ENCODE results near the gene TMPRSS15.

- PRO-cap: no peak
Observed at GRCh38 chr21:14691875-14692484, 145.9 kb upstream of the SAMSN1 start.

GRCh38 chr21:15241789-15242356, 177.1 kb upstream of the NRIP1 start:
- PRO-cap: no peak

- PRO-cap: unidirectional peak, minus-strand start at chr21:15455941
Observed at GRCh38 chr21:15455825-15456290, 273.9 kb upstream of the USP25 start.

GRCh38 chr21:15826839-15827338, 97.1 kb downstream of the USP25 start:
- PRO-cap: no peak

DNA sequence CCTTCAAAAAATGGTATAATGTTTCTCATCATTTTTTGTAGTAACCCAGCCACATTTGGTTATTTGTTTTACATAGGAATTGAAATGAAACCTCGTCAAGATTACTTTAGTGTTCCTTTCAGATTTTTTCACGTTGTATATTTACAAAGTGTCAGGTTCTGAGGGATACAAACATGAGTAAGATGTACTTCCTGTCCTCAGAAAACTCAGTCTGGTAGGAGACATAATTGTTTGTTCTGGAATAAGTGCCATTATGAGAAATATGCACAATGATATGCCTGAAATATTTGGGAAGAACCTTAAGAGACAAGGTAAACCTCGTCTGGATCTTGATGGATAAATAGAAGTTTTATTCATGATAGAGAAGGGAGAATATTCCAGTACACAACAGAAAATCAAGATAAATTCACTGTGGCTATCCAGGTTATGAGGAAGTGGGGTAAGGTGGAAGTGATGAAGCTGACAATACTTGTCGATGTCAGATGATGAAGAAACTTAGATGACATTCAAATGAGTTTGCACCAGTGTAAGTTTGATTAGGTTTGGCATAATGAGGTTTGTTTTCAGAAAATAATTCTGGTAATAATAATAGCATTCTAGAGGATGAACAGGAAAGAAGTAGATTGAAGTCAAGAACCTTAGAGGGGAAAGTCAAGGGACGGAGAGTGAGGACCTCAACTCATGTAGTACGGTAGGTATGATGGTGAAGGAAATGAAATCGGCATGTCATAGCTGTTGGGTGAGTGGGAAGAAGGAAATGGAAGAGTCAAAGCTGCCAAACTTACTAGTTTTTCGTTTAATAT, 145.7 kb downstream of the USP25 start:
- PRO-cap: no peak

- PRO-cap: no peak
Observed at GRCh38 chr21:16011479-16012229, 281.9 kb downstream of the USP25 start.

- PRO-cap: no peak
Observed at GRCh38 chr21:16070908-16071681, 341.3 kb downstream of the USP25 start.

- PRO-cap: no peak
Observed at GRCh38 chr21:16586943-16587652, 857.3 kb downstream of the USP25 start.

- PRO-cap: no peak
Observed at GRCh38 chr21:16589996-16590487, 860.3 kb downstream of the USP25 start.

DNA sequence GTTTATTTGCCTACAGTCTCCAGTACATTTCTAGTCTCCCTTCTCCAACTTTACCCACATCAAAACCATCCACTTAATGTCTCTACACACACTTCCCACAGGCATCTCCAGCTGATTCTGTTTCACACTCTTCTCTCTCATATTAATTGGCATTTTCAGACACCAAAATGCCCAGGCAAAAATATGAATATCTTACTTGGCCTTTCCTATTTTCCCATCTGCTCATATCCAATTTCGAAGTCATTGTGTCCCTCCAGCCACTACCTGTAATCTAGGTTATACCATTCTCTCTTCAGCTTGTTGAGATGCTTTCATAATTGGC, 9.9 kb downstream of the CXADR start:
- PRO-cap: no peak

DNA sequence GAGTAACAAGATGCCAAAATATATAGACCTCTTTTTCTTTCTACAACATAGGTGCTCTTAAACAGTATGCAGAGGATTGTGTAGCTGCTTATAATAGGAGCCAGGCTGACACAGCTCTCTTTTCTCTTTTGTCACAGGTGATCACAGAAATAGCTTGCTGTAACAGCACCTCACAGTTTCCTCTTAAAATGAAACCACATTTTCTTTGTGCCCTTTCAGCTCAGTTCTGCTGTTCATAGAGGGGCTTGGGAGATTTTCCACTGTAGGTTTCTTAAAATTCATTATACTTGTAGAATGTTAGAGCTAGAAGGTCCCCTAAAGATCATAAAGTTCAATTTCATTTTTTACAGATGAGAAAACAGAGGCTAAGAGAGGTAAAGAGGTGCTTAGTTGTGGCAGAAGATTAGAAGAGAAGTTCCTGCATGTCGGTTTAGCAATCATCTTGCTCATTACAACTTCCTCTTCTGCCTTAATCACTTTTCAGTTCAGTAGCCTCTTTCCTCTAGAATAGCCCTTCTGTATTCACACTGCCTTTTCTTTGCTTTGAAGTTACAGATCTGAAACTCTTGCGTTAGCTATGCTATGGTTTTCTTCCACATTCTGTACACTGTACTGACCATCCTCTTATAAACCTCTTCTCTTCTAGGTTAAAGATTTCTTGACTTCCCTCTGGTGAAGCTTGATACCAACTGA, 35.2 kb downstream of the C21orf91 start:
- PRO-cap: unidirectional peak, plus-strand start at position 199 of the sequence; unidirectional peak, minus-strand start at position 444 of the sequence

DNA sequence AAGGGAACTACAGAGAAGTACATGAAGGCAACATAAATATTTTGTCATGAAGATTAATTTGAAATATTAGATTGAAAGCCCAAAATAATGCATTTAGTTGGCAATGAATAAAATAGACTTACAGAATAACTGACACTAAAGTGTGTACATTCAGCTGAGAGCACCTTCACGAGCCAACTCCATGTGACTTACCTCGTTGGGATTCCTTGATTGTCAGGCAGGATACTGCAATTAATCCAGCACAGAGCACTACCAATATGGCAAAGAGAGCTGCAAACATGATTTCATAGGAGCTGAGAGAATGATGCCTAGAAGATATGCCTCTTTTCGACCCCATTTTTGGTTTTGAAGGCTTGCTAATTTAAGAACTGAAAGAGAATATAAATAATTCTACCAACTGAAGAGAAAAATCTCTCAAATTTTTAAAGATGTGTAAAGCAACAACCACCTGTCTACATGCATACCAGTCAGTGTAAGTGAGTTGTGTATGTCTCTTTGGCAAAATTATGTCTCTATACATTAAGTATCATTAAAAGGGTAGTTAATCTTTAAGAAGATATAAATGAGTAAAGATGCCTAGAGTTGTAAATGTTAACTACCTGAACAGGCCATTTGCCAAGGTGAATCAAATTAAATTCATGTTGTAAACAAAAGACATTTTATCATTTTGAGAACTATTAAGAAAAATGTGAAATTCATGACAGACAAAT, at the start of gene TMPRSS15:
TMPRSS15 (minus strand) TSS at position 500 of the 710 bp plus-strand sequence.
- PRO-cap: unidirectional peak, minus-strand start at position 181 of the sequence

- PRO-cap: no peak
Observed at GRCh38 chr21:18857509-18858170, 454.1 kb upstream of the TMPRSS15 start.

GRCh38 chr21:19261926-19262224, 858.3 kb upstream of the TMPRSS15 start:
- PRO-cap: no peak

- PRO-cap: no peak
Observed at GRCh38 chr21:19303824-19304148, 900.2 kb upstream of the TMPRSS15 start.

DNA sequence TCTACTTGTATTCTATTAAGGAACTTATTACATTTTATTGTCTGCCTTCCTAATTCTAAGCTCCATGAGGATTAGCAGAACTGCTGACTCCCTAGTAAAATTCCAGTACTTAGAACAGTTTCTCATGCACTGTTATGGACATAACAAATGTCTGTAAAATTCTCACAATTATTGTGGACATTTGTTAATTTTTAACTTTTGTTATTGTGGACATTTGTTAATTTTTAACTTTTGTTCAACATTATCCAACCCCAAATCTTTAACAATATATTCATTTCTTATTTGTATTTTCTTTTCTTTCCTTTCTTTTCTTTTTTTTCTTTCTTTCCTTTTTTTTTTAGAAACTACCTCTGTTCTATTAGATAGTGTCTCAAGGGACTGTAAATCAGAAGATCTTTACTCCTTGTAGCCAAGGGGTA, 1064.6 kb downstream of the NCAM2 start:
- PRO-cap: no peak

DNA sequence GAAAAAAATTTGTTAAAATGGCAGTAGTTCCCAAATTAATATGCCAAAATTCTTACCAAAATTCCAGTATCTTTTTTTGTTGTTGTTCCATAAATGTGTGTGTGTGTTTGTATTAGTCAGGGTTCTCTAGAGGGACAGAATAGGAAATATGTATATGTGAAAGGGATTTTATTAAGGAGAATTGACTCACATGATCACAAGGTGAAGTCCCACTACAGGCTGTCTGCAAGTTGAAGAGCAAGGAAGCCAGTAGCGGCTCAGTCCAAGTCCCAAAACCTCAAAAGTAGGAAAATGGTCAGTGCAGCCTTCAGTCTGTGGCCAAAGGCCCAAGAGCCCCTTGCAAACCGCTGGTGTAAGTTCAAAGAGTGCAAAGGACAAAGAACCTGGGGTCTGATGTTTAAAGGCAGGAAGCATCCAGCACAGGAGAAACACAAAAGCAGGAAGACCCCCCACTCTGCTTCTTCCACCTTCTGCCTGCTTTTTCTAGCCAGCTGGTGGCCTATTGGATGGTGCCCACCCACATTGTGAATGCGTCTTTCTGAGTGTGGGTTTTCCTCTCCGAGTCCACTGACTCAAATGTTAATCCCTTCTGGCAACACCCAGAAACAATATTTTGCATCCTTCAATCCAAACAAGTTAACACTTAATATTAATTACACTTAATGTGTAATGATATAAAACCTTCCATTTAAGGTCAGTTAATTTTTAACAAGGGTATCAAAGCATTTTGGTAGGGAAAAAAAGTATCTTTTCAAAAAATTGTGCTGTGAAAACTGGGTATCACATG, 2222.6 kb downstream of the MRPL39 start:
- PRO-cap: no peak

- PRO-cap: unidirectional peak, plus-strand start at chr21:24545600
Observed at GRCh38 chr21:24545402-24545791, 1061.9 kb downstream of the MRPL39 start.

GRCh38 chr21:25638807-25639205, 252 bp upstream of the JAM2 start:
- PRO-cap: no peak

- PRO-cap: no peak
Observed at GRCh38 chr21:25724324-25724846, 10.3 kb downstream of the ATP5PF start.

Data from duodenum (tissue), 1 donor.